ENCODE results near the gene DNAJB12.

DNA sequence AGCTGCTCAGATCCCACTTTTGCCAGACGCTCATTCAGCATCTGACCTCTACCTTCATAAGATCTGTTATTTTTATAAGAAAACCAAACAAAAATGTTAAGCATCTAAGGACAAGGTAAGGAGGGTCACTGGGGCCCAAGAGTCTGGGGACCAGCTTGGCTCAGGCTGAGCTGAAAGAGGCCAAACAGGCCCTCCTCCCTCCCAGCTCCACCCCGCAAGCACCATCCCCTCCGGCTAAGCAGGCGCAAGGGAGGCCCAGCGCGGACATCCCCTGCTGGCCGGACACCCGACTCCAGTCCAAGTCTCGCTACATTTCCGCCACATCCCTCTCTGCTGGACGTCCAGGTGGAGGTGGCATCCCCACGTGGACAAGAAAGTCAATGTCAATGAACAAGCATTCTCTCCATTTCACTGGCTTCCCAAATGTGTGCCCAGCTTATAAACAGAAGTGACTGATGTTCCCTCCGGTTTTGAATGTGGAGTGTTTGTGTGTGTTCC lies 35.6 kb downstream of the PSAP start:
- PRO-cap = no peak

DNA sequence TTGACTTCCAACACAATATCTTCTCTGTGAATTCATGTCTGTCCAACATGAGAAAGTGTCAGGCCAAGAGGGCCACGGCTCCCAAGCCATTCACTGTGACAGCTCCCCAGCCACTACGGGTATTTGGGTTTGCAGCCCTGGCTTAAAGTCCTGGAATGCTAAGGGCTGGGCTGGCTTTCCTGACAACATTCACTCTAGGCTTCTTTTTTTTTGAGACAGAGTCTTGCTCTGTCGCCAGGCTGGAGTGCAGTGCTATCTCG lies 53.3 kb downstream of the CHST3 start:
- PRO-cap = no peak

GRCh38 chr10:72057004-72057567 lies 31.3 kb downstream of the SPOCK2 start:
- PRO-cap = no peak

DNA sequence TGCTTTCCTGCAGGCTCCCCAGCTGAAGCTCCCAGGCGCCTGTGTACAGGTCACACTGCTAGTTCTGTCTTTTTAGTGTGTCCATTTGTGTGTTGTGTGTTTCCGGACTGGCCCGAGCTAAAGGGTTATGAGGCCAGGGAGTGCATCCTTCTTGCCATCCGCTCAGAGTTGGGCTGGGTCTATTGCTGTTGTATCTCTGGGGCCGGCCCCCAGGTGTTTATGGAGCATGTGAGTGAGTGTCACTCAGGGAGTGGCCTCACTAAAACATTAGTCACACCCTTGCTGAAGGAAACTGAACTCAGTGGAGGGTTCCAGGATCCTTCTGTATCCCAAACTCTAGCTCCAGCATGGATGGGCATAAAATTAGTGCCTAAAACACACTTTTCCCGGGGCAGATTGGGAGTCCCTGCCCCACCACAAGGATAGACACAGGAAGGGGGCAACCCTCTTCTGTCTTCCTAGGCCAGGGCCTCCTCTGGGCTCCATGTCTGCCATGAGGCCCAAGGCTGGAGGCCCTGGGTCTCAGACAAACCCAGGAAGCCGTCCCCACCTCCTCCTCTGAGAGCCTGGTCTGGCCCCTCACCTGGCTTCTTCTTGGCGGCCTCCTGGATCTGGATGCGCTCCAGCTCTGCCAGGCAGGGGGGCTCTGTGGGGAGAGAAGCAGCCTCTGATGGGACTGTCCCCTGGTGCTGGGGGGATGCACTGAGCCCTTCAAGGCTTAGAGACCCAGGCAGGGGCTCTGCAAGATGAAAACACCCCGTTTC lies 24.6 kb downstream of the SPOCK2 start:
- PRO-cap = no peak

GRCh38 chr10:72081713-72082715 lies 6.3 kb downstream of the SPOCK2 start:
- PRO-cap = no peak

DNA sequence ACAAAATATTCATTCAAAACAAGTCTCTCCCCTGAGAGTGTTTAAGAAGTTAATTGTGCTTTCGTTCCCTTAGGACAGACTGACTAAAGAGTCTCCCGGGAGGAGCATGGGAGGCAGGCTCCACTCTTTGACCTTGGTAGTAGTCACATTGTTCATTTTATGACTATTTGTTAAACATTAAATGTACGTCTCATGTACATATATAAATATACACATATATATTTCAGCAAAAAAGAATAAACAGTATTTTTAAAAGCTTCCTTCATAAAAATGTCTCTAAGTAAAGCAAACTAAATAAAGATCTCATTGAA lies 35.3 kb upstream of the SPOCK2 start:
- PRO-cap = no peak

GRCh38 chr10:72196748-72197137 lies 19.1 kb upstream of the ANAPC16 start:
- PRO-cap = no peak

GRCh38 chr10:72260356-72261443 lies 13.0 kb upstream of the DDIT4 start:
- PRO-cap = bidirectional peak, plus-strand start at chr10:72260567, minus-strand start at chr10:72260554; bidirectional peak, plus-strand start at chr10:72260995, minus-strand start at chr10:72260813; bidirectional peak, plus-strand start at chr10:72261221, minus-strand start at chr10:72261276; bidirectional peak, plus-strand start at chr10:72261528, minus-strand start at chr10:72261382

GRCh38 chr10:72261444-72262068 lies 12.2 kb upstream of the DDIT4 start:
- PRO-cap = bidirectional peak, plus-strand start at chr10:72261528, minus-strand start at chr10:72261382; unidirectional peak, minus-strand start at chr10:72261577; unidirectional peak, minus-strand start at chr10:72261597

GRCh38 chr10:72297147-72297589 lies 23.4 kb downstream of the DDIT4 start:
- PRO-cap = bidirectional peak, plus-strand start at chr10:72297482, minus-strand start at chr10:72297236

- PRO-cap = no peak
These were observed 20.5 kb downstream of the DNAJB12 start for GRCh38 chr10:72333997-72334744.

- PRO-cap = no peak
These were observed 5.4 kb downstream of the DNAJB12 start for GRCh38 chr10:72349151-72349810.

DNA sequence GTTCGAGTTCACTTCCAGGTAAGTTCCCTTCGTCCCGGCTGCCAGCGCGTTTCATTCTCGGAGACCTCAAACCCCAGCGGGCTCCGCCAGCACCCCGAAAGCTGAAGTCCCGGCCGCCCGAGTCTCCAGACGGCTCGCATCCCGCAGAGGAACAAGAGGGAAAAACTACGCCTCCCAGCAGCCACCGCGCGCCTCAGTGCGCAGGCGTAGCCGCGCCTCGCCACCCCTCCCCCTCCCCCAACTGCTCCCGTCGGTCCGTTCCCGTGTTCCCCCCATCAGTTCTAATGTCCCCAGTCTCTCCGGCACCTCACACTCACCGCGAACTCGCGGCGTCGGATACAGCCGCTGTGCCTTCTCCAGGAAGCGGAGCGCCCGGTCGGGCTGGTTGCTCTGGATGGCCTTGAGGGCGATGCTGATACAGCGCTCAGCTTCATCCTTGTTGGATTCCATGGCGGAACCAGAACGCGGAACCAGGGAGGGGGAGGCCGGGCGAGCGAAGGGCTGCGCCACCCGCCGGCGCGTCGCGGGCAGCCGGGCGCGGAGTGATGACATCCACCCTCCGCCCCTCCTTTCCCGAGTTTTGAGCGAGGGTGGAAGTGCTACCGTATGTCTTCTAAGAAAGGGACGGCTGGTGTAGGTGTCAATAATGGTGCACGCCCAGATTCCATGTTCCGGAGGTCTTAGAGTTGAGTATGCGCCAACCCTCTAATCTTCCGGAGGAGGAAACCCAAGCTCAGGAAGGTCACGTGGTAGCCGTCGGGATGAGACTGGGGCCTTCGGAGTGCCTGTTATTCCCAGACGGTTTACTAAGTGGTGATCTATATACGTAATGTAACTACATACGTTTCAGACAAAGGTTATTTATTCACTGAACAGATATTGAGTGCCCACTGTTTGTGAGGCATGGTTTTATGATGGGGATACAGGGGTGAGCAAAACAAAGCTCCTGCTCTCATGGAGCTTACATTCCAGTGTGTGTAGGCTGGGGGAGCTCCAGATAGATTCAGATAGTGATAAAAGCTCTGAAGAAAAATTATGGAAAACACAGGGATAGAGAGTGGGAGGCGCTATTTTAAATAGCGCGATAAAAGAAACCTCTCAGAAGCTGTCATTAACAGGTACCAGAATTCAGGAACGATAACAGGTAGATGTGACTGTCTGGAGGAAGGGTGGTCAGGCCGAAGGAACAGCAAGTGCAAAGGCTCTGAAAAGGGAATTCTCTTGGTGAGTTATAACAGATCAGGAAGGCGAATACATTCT lies at the start of gene DNAJB12:
TSS of gene DNAJB12 (minus strand) at position 472 of the 1,260 bp plus-strand sequence.
- PRO-cap = bidirectional peak, plus-strand start at position 278 of the sequence, minus-strand start at position 103 of the sequence; bidirectional peak, plus-strand start at position 752 of the sequence, minus-strand start at position 472 of the sequence

GRCh38 chr10:72638651-72639283 lies 12.9 kb upstream of the MICU1 start:
- PRO-cap = no peak

DNA sequence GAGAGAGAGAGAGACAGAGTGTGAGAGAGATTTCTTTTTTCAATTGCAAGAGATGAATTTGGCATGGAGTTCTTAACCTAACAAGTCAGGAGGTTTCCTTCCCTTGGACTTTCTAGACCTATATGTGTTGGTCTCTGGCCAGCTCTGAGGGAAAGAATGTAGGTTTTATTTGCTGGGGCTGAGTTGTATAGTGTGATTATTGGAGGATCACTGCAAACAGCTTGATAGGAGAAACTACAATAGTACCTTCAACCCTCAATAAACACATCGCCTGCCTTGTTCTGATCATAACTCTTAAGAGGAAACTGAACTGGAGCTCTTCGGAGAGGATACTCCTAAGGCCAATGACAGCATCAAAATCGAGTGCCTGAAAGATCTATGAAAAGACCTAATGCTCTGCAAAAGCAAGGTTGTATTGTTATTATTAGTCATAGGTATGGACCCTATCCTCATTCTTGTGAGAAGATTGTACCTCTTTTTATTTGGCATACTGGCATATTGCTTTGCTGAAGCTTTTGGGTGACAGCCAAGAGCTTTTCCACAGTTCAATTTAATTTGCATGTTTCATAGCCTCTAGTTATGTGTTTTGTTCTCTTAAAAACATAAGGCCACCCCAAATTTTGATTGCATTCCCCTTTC lies 1.4 kb downstream of the MCU start:
- PRO-cap = no peak

DNA sequence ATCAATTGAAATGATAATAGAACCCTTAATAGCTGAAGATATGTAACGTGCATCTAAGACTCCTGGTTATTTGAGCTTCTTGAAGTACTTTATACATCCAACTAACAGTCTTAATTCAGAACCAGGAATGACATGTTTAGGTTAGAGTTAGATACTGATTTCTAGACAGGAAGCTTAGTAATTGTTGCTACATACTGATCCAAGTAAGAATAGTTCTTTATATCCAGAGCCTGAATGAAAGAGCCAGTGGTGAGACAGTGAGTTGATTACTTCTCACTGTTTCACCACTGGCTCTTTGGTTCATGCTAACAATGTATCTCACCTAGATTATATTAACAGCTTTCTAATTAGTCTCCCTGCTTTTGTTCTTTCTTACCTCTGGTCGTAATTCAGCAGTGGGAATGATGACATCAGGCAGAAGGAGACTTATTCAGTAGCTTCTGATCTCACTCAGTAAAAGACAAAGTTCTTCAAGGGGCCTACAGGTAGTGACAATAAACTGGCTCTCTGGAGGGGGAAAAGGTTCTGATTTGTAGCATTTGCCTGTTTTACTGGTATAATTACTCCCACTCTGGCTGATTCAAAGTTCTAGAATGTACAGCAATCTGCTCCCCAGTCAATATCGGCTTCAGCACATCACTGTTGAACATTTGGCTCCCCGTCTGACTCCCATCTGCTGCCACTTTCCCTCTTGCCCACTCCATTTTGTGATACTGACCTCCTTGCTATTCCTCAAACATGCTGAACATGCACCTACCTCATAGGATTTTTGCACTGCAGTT lies 29.0 kb downstream of the MCU start:
- PRO-cap = no peak

GRCh38 chr10:72777013-72777493 lies 85.1 kb downstream of the MCU start:
- PRO-cap = no peak

- PRO-cap = no peak
These were observed 52.4 kb downstream of the P4HA1 start for GRCh38 chr10:73044173-73044711.

DNA sequence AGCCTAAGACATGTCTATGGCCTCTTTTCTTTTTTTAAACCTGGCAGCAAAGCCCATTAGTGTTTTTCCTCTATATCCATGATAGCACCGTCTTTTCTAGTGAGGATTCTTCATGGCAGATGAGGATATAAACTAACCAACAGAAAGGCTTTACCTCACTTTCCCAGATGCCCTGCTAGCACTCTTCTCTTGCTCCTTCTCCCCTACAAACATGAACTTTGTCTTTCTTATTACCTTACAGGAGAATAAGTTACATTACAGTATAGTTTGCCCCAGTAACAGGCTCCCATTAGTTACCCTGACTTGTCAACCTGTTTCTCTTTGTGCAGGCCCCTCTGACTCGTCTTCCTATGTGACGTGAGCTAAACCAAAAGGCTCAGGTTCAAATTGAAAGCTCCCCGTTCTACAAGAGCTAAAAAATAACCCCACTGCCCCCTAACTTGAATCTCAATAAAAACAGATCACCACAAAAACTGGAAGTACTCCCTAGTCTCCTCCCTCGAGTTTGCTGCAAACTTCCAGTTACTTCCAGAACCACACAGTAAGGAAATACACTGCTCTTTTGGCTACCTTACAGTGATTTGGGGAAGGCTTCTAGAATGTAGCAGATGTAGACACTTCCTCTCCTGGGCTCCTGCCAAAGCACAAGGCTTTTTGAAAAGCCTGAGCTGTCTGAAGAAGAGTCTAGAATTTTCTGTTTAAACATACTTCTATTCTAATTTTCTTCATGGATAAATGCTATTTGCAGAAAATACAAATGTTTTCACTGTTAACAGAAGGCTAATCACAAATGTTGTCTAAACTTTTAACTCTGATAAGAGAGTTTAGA lies 20.0 kb downstream of the P4HA1 start:
- PRO-cap = no peak

DNA sequence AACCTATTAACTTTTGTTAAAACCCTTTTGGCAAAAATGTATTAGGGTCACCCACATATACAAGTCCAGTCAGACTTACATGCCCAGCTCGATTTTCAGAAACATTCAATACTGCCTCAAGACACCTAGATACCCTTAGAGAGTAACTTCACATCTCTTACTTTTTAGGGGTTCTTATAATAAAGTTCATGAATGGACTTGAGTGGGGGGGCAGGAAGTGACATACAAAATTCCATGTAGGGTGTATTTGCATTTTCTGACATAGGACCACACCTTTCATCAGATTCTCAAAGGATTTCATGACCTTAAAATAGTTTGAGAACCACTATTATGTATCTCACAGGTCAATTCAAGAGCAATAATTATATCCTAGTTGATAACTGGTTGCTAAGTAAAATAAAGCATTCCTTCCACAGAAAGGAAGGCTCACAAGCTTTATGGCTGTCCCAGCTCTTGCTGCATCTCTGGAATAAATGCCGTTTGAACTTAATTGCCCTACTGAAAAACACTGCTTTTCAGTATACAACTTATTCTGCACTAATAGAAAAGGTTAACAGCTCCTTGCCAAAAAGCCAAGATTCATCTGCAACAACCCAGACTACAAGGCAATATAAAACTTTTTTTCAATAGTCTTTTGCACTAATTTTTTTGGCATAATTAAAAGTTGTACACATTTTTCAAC lies 2.3 kb downstream of the P4HA1 start:
- PRO-cap = no peak